Karpas-422 (cell line): ENCODE data around the gene NT5C2.

DNA sequence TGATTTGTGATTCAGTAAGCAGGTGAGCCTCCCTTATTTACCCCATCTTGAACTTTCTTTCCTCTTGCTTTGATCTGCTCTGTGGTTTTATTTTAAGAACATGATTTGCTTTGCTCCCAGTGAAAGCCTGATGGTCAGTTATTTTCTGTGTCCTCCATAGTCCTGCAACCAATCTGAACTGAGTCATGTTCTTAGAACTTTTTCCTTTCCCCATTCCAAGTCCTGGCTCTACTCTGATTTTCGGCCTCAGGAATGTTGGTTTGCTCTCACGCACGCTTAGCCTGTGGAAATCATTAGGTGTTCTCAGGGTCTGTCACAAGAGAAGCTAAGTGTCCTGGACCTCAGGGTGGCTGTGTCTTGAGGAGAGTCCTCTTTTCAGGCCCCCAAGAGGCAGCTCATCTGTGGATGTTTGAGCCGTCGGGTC, 8.8 kb downstream of the WBP1L start:
- PRO-cap: no peak
- RAMPAGE, long total RNA: no peak

DNA sequence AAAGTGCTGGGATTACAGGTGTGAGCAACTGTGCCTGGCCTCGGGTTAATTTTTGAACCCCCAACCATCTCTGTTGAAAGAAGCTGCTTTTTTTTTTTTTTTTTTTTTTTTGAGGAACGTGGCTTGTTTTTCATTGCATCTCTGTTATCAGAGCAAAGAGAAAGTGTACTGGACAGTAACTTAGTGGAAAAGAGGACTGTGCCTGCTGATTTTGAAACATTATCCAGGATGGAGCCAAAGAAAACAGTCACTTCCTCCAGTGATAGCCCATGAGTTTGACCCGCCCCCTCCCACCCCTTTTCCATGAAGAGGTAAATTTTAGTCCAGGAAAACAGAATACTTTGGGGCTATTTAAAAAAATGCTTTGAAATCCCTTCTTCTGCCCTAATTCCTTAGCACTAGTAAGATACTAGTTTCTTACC, 38.4 kb downstream of the WBP1L start:
- PRO-cap: no peak
- RAMPAGE, long total RNA: no peak

DNA sequence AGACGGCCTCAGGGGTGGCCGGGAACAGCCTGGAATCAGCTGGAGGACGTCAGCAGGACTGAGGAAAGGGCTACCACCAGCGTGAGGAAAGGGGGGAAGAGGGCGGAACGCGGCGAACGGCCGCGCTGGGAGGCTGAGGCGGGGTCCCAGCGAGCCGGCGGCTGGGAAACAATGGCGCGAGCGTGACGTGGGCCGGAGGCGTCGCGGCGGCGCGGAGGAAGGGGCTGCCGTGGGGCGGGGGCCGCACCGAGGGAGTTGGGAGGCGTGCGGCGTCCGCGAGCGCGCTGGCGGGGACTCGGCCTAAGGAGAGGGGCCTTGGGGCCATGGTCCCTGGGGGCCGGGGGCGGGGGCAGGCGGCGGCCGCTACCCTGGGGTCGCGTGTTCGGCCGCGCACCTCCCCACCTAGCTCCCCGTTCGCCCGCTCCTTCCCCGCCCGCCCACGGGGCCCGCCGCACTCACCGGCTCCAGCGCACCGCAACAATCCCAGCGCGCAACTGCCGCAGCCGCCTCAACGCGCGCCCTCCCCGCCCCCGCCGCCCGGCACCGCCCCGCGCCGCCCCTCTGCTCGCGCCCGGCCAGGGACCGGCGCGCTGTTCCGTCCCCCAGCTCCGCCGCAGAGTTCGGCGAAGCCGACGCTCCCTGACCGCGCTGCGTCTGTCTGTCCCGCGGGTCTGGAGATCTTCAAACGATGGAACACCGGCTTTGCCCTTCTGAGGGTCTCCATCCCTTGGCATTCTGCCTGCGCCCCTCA, at the start of gene NT5C2:
Gene NT5C2 (minus strand): TSS at position 496 of the 751 bp plus-strand sequence.
- PRO-cap: unidirectional peak, minus-strand start at position 473 of the sequence; unidirectional peak, minus-strand start at position 496 of the sequence; unidirectional peak, minus-strand start at position 537 of the sequence
- RAMPAGE, long total RNA: start-site peak on the minus strand centred at position 508 of the sequence, 64 bp wide, 80 and 64 reads in 2 replicates

GRCh38 chr10:103241199-103242126, 4.2 kb upstream of the RPEL1 start:
- PRO-cap: no peak
- RAMPAGE, long total RNA: no peak

DNA sequence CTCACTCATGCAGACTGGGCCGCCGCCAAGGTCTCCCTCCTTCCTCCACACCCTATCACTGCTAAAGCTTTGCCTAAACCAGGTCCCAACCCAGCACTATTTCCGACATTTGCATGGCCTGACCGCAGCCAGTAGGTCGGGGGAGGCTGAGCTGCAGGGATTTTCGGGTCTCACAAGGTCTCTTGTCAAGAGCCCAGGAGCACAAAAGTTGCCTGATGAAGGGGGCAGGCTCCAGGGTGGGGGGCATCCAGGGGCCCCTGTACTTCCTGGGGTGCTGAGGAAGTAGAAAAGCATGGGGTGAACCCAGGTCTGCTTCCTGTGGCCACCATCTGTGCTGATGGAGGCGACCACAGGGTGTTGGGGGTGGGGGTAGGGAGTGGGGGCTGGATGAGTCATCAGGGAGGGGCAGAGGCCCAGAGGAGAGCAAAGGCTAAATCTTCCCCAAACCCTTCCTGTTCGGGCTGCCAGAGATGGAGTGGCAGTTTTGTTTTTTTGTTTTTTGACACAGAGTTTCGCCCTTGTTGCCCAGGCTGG, 7.8 kb downstream of the CALHM3 start:
- PRO-cap: bidirectional peak, plus-strand start at position 131 of the sequence, minus-strand start at position 63 of the sequence; unidirectional peak, plus-strand start at position 444 of the sequence
- RAMPAGE, long total RNA: no peak

- PRO-cap: no peak
- RAMPAGE, long total RNA: no peak
Measured at GRCh38 chr10:103471956-103472557, 7.0 kb downstream of the CALHM3 start.

DNA sequence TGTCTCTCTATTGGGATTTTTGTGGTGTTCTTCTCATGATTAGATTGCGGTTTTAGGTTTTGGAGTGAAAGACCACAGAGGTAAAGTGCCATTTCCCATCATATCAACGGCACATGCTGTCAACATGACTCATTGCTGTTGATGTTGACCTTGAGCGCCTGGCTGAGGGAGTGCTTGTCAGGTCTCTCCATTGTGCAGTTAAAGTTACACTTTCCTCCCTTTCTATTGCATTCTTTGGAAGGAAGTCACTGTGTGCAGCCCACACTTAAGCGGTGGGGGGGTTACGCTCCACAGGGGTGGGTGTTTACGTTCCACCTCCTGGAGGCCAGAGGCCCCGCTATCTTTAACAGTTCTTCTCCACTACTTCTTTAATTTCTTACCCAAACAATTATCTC, 10.9 kb downstream of the NEURL1 start:
- PRO-cap: no peak
- RAMPAGE, long total RNA: no peak

GRCh38 chr10:103556235-103556959, 62.9 kb downstream of the NEURL1 start:
- PRO-cap: no peak
- RAMPAGE, long total RNA: no peak

- PRO-cap: no peak
- RAMPAGE, long total RNA: no peak
Measured at GRCh38 chr10:103657529-103658357, 164.2 kb downstream of the NEURL1 start.

DNA sequence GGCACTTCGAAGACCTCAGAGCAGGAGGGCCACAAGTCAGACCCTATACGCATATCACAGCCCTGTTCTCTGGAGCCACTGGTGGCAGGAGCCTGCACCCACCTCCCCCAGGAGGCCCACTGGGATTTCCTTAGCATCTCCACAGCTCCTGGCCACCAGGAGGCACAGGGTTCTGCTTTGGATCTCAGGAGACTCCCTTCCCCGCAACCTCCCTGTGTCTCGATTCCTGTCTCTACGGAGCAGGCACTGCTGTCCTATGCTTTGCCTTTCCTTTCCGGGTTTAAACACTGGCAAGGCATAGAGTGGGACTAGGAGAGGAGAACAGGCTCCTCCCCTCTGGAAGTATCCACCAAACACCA, 166.2 kb downstream of the NEURL1 start:
- PRO-cap: no peak
- RAMPAGE, long total RNA: no peak

DNA sequence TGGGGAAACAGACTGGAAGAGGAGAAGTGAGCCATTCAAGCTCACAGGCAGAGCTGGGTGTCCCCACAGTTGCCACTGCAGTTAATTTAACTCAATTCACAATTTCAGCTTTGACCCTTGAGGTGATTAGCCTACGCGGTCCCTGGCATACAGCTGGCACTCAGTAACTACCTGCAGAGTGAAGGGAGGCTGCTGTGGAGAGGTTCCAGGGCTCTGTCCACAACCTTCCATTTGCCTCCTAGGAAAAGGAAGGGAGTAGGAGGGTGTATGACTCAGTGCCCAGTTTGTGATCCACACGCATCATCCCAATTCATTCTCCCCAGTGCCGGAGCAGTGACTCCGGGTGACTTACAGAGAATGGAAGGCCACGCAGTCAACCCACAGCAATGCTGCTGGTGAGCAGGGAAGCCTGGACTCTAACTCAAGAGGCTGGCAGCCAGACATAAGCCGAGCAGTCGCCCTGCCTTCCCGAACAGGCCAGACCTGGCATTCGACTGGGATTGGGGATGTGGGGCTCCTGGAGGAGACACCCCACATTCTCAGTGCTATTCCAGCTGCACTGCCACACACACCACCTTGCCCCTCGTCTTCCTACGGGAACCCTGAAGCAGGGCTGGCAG, 140.0 kb downstream of the SH3PXD2A start:
- PRO-cap: no peak
- RAMPAGE, long total RNA: no peak

- PRO-cap: no peak
- RAMPAGE, long total RNA: no peak
Measured at GRCh38 chr10:103763769-103764147, 91.6 kb downstream of the SH3PXD2A start.

DNA sequence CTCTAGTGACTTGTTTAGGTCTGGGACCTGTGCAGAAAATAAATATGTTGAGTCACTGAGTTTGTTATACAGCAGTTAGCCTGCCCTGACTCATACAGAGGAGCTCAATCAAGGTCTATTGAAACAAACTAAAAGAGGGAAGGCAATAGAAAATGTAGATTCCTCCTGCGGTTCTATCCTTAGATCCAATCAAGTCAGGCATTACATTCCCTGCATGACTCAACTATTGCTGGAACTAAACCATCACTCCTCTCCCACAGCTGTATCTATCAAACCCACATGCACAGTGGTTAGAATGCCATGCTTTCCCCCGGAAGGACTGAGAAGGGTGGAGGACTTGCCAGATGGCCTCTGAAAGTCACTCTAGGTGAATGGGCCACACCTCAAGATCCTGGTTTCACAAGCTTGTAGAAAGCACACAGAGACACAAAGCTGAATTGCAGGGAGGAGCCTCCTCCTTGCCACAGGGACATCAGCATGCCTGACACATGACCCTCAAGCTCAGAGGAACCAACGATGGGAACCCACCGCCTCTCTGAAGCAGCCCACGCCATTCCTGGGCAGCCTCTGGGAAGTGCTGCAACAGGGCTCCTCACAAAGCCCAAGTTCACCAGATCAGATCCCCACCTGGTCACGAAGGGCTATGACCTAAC, 73.8 kb downstream of the SH3PXD2A start:
- PRO-cap: no peak
- RAMPAGE, long total RNA: no peak

- PRO-cap: no peak
- RAMPAGE, long total RNA: no peak
Measured at GRCh38 chr10:103800439-103801640, 54.5 kb downstream of the SH3PXD2A start.

- PRO-cap: no peak
- RAMPAGE, long total RNA: no peak
Measured at GRCh38 chr10:103814536-103814955, 40.8 kb downstream of the SH3PXD2A start.

GRCh38 chr10:103836776-103837117, 18.6 kb downstream of the SH3PXD2A start:
- PRO-cap: no peak
- RAMPAGE, long total RNA: no peak

GRCh38 chr10:103840309-103840879, 15.0 kb downstream of the SH3PXD2A start:
- PRO-cap: no peak
- RAMPAGE, long total RNA: no peak

DNA sequence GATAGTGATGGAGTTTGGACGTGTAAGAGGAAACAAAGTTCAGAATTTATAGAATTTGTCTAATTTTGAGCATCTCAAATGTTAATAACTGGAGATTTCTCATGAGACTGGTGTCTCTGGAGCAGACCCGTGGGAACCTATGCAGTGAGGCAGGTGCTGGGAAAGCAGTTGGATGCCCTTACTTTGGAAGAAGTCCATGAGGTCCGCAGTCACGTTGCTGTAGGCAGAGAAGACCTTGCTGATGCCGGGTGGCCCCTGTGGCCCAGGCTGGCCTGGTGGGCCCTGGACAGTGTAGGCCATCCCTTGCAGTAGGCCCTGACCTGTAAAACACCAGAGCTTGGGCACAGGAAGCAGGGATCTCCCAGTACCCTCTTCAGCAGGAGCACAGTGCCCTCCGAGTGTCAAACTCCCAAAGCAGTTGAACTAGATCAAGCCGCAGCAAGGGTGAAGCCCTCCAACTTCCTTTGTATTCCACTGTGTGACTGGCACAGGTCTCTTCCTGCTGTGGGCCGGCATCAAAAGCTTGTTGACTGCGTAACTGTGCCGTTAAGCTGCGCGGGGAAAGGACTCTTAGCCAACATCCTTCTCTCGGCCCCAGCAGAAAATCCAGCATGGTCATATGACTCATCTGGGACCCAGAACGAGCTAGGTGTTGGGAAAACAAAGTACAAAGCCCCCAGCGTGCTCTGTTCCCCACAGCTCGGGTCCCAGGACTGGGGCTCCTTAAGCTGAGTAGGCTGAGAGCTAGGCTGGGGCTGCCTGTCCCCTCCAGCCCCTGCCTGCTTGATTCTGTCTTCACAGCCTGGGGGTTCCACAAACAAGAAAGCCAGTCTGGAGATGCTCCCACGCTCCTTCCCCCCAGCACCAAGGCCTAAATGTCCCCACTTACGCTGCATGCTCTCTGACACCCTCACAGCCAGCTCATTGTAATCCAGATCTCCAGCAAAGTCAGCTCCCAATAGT, 52.3 kb downstream of the COL17A1 start:
- PRO-cap: no peak
- RAMPAGE, long total RNA: no peak

GRCh38 chr10:104056900-104057401, 28.7 kb downstream of the COL17A1 start:
- PRO-cap: no peak
- RAMPAGE, long total RNA: no peak

DNA sequence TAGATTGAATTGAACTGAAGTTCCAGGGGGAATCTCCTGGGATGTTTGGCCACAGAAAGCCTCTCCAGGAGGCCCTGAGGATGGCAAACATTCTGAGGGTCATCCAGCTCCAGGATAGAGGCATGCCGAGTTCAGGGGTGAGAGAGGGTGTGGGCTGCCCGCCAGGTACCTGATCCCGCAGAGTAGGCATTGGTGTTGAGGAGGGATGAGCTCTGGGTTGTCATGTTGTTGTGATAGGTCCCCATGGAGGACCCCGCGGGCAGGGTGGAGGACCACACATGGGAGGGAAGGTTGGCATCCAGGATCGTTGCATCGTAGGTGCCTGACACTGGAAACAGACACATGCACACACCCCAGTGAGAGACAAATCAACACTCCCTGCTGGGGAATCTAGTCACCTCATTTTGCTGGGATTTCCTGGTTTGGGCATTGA, 21.4 kb downstream of the COL17A1 start:
- PRO-cap: no peak
- RAMPAGE, long total RNA: no peak